GM12891 (cell line): ENCODE measurements around the genes TNRC6B and DNAJB7.

GRCh38 chr22:39946705-39947921 is 13.1 kb upstream of the TMA7B start:
- RRBS = no CpG with 5 or more reads among the region's 11 CpGs

- RRBS = 16% methylated on average over 3 of the region's 9 CpGs
Measured at GRCh38 chr22:39959568-39960041, 592 bp upstream of the TMA7B start.

DNA sequence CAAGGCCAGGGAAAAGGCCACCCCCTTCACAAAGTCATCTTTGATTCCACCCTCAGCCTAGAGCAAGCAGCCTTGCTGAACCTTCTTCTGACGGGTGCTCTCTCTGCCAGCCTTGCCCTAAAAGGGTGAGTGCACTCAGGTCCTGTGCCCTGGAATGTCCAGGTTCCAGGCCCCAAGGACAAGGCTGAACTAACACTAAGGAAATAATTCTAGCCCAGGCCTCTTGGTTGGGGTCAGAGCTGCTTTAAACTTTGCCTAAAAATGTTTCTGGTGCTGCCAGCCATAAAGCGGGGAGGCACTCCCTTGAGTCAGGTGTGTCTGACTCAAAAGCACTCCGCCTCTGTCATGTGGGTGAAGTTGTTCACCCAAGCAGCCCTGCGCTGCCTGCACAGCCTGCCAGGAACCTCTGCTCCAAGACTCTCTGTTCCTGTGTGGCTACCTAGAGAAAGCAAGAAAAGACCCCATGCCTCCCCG is 9.2 kb upstream of the FAM83F start:
- RRBS = no CpG with 5 or more reads among the region's 5 CpGs

- RRBS = no CpG with 5 or more reads among the region's 6 CpGs
Measured at GRCh38 chr22:40009500-40009793, 14.7 kb downstream of the FAM83F start.

DNA sequence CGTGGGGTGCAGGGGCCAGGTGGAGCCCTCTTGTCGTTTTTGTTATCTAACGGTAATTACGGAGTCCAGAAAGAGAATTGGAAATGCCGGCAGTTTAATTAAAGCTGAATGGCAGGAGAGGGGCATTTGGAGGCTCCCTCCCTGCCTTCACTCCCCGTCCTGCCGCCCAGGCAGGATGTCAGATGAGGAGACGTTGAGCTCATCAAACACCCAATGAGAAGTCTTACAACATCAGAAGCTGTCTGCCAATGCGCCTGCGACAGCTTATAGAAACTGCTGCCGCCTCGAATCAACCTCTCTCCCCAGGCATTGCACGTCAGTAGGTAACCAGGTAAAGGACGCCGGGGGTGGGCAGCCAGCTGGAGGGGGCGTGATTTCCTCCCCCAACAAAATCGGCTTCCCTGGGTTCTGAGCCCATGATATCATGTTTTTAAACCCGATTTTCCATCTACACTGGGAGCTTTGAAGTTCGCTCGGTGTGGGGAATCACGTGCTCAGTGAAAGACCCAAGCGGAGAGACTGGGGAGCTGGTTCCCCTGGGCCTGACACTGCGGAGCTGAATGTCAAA is 15.1 kb downstream of the FAM83F start:
- RRBS = no CpG with 5 or more reads among the region's 23 CpGs

- RRBS = no CpG with 5 or more reads among the region's 5 CpGs
Measured at GRCh38 chr22:40067406-40067739, 72.6 kb downstream of the FAM83F start.

DNA sequence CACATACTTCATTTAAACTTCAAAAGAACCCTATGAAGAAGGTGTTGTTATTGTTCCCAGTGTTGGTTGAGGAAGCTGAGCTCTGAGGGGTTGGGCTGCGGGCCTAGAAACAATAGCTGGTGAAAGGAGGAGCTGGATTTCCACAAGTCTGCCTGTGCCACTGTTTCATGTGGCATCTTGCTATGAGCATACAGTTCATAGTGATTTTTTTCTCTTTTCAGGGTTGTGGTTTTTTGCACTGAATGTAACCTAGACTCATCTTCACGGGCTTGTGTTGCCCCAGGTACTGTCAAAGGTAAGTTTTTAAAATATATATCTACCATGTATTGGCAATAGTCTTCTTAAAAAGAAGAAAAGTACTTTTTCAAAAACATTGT is 60.9 kb upstream of the TNRC6B start:
- RRBS = no CpG with 5 or more reads among the region's 2 CpGs

- RRBS = no CpG with 5 or more reads among the region's 5 CpGs
Measured at GRCh38 chr22:40177504-40178164, at the start of gene TNRC6B. TNRC6B (plus strand) TSS chr22:40177925.

DNA sequence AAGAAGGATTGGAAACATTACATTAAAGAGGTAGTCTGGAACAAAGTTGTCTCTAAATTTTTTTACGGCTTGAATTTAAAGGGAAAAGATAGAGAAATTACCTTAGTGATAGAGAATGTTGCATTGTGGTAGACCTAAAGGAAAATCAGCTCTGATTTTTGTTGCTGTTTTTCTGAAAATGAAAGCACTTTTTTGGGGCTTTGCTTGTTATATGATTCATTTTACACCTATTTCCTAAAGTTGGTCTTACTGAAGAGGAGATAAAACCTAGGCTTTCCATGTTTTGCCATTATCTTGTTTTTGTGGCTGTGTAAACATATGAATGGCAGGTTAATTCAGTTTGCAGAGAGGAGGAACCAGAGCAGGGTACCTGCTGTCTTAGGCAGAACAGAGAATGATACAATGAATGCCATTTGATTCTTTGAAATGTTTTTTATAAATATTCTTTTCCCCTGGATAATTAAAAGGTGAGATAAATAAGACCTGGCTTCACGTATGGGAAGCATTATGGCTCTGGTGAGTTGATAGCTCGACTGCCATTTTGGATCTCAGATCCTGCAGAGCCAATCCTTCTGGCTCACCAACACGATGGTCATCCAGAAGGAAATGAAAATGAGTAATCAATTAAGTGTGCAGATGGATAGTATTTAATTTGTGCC is 2.4 kb downstream of the TNRC6B start:
- RRBS = no CpG with 5 or more reads among the region's 4 CpGs

DNA sequence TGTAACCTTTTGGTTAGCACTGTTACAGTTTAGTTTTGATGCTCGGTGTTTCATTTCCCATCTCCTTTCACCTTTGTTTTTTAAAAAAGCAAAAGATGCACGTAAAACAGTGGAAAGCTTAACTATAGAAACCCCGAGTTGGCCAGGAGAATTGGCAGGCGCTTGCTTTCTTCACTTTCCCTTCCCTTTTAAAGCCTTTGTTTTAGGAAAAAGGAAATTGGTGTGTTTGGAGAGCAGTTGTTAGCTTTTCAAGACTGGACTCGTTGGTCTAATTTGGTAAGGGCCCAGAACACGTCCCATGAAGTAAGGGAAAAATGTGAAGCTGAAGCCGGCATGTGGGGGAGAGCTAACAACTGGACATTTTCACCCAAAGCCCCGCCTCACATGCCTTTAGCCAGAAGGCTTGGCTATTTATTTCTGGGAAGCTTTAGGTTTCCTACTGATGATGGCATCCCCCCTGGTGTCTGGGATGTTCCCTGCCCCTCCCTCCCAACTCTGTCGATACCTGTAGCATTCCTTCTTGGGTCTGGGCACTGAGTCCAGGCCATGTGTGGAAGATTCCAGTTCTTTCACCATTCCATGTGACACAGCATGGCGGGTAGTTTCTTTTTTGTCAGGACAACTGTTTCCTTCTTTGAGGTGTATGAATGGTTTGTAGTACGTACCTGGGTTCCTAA is 43.0 kb downstream of the TNRC6B start:
- RRBS = no CpG with 5 or more reads among the region's 11 CpGs

- RRBS = no CpG with 5 or more reads among the region's 7 CpGs
Measured at GRCh38 chr22:40347059-40347413, 736 bp downstream of the ADSL start.

GRCh38 chr22:40448883-40449155 is 78.4 kb downstream of the SGSM3 start:
- RRBS = no CpG with 5 or more reads among the region's 13 CpGs

DNA sequence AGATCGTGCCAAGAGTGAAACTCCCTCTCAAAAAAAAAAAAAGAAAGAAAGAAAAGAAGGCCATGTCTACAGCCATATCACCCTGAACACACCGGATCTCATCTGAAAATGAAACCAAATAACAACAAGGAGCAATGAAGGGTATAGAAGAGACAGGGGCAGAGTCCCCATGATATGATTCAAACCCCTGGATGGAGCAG is 11.0 kb upstream of the MRTFA start:
- RRBS = no CpG with 5 or more reads among the region's 2 CpGs

DNA sequence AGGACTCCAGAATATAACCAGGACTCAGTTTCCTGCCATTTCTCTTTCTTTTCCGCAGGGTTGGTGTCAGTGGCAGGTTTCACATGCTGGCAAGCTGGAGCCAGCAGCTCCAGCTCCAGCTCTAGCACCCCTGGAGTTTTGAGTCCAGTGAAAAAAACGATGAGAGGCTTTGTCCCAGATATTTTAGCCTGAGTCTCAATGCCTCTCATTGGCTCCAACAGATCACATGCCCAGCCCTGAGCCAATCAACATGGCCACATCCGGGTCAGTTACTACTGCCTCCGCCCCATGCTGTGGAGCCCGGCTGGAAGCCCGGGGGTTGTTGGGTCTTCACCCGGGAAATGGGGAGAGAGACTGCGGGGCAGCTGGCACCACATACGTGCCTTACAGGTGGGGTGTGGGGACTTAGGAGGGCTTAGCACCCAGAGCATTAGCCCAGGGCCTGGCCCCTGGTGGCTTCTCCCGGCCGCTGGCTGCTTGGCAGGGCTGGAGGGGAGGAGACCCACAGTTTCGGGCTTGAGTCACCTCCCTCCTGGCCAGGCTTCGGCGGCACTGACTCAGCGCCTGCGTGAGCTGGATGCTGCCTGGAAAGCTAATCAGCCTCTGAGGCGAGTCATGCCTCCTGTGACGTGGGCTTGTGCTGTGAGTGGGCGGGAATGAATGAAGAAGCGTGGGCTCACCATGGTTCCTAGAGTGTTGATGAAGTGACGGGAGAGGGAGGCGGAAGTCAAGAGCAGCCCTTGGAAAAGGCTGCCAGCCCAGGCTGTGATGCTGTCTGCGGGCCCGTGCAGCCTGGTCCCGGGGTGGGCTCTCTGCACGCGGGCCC is 15.3 kb upstream of the MRTFA start:
- RRBS = 88% methylated on average over 3 of the region's 27 CpGs

DNA sequence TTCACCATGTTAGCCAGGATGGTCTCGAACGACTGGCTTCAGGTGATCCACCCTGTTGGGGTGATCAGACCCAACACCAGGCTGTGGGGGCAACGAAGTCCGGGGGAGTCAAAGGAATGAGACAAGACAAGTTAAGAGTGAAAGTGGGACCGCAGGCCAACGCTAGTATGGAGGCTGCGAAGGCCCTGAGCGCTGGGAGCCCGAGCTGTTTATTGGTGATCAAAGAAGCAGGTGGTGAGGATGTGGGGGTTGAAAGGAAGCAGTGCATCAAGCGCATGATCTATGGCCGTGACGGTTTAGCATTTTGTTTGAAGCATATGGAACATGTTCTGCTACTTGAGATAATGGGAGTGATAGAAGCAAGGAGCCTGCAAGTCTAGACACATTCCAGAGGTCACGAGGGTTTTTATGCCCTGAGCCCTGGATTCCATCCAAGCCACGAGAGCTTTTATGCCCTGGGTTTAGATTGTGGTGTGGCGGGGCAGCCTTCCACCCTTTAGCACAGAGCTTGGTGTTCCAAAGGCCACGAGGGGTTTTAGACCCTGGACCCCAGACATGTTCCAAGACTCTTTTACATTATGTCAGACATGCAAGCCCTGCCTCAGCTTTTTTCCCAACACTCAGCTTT is 49.5 kb downstream of the MCHR1 start:
- RRBS = no CpG with 5 or more reads among the region's 16 CpGs

- RRBS = no CpG with 5 or more reads among the region's 34 CpGs
Measured at GRCh38 chr22:40818311-40819147, 617 bp downstream of the SLC25A17 start.

- RRBS = no CpG with 5 or more reads among the region's 9 CpGs
Measured at GRCh38 chr22:40861640-40862482, at the start of gene DNAJB7. DNAJB7 (minus strand) TSS chr22:40862113.

DNA sequence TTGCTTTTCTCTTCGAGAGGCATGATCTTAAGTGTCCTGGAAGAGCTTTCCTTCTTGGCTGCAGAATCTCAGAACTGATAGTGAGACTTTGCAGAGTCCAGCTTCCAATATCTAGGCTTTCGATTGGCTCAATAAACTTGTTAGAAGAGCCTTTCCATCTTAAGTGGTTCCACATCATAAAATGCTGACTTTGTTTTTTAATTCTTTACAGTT is 15.5 kb upstream of the DNAJB7 start:
- RRBS = no CpG with 5 or more reads among the region's 2 CpGs

DNA sequence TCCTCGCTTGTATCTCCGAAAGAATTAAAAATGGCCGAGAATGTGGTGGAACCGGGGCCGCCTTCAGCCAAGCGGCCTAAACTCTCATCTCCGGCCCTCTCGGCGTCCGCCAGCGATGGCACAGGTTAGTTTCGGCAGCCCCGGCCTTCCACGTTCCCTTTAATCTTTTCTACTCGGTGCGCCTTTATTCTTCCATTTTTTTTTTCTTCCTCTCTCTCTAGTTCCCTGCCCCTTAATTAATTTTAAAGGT is 508 bp downstream of the EP300 start:
- RRBS = 3% methylated on average over 9 of the region's 16 CpGs

GRCh38 chr22:41114121-41114914 is 21.9 kb downstream of the EP300 start:
- RRBS = no CpG with 5 or more reads among the region's 7 CpGs